Zone of skin (tissue), 1 donor: ENCODE data around the genes GRB2, TMEM94 and SMIM5.

DNA sequence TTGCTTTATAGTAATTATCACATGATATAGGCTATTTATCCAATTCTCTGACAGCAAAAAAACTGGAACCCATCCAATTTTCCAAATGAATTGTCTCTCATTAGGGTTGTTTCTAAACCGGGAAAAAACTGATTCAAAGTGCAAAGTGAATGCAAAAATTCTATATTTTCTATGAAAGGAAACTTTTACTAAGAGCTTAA lies 5.5 kb upstream of the NT5C start:
- RRBS, result no CpG with 5 or more reads among the region's 1 CpG

DNA sequence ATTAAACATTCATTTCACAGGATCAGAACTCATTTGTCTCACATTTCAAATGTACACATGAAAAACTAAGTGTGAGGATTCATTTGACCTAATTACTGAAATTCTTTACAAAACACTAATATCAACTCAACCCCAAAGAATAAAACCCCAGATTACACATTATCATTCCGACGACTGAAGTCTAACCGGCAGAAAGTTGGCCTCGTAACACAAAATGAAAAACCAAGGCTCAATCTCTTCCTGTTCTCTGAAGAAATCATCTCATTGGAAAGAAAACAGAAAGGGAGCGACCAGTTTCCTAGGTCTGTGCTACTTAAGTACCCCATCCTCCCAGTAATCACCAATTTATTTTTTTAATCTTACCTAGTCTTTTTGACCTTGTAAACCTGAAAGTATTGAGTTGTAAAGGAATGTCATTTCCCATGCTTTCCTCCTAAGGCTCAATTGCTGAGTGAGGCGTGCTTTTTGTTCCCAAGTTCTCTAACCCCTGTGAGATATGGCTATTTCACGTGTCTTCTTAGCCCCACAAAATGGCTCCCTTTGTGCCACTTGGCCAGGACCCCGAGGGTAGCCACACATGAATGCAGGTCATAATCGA lies 1.7 kb downstream of the JPT1 start:
- RRBS, result no CpG with 5 or more reads among the region's 9 CpGs

GRCh38 chr17:75254061-75254790 lies 7.2 kb downstream of the GGA3 start:
- RRBS, result no CpG with 5 or more reads among the region's 16 CpGs

DNA sequence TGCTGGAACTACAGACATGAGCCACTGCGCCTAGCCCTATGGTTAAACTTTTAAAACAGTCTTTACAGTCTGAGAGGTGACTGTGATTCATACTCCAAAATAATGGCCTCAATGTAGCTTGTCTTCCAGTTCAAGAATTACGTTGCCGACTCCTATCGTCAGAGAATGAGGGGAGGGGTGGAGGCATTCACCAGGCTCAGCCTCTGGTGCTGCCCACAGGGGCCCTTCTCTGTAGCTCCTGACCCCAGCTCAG lies 1.3 kb downstream of the MIF4GD start:
- RRBS, result no CpG with 5 or more reads among the region's 4 CpGs

- RRBS, result no CpG with 5 or more reads among the region's 14 CpGs
These were observed 24.5 kb upstream of the SLC25A19 start for GRCh38 chr17:75313588-75314318.

GRCh38 chr17:75316441-75316984 lies 27.3 kb upstream of the SLC25A19 start:
- RRBS, result no CpG with 5 or more reads among the region's 4 CpGs

DNA sequence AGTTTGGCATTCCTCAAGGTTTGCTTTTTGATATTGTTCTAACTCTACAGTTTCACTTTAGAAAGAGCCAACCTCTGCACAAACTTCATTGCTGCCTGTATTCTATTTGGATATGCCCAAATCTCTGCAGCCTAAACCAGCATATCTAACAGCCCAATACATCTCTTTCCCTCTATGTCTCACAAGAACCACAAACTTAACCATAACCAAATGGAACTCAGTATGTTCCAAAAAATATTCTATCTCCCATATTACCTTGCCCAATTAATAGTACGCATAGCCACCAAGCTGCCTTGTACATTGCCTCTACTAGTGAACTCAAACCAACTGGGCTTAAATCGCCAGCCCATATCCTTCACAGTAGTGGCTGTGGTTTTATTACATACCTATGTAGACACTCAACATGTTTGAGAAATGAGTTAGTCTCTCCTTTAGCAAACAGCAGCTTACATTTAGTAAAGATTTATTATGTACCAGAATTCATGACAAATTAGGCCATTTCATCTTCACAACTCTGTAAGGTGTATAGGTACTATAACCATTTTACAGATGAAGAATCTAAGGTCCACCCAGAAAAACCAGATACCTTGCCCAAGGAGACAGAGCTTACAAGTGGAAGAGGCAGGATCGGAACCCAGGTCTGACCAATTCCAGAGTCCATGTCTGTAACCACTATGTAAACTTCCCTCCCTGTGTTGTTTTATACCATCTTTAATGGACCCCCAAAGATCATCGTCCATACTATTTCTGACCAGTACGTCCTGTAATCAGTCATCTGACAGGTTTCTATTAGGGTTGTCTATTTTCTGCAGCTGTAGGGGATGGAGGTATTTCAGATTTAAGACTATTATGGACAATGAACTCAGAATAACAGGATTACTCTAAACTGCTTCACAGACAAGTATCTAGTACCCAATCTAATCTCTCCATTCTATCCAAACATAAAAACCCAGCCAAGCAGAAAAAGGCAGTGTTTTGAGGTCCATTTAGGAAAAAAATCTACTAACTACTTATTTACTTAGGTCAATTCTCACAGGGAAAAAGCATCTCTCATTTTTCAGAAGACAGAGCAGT lies 41.2 kb downstream of the GRB2 start:
- RRBS, result no CpG with 5 or more reads among the region's 5 CpGs

- RRBS, result 1% methylated on average over 36 of the region's 65 CpGs
These were observed at the start of gene GRB2 for GRCh38 chr17:75405387-75405947. Gene GRB2, minus strand, starts transcription at chr17:75405678.

GRCh38 chr17:75456314-75456767 lies at the start of gene TMEM94:
Gene TMEM94, plus strand, starts transcription at chr17:75456635.
- RRBS, result 2% methylated on average over 9 of the region's 28 CpGs

DNA sequence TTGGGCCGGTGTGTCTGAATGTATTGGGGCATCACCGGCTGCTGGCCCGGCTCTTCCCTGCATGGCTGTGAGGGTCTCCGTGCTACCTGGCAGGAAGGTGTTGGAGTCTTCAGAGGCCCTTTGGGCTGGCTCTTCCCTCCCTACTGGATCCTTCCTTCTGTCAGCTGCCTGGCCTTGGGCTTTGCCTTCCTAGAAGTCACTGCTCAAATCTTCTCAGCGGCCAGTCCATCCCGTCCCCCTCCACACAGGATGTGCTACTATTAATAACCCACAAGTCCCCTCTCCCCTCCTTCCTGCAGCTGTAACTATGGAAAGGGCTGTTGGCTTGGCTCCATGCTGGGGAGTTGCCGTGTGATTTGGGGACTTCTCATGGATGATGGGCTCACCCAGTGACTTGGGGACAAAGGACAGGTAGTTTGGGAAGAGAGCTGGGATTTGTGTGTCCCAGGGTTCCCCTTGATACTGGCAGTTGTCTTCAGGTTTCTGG lies 19.4 kb downstream of the TMEM94 start:
- RRBS, result no CpG with 5 or more reads among the region's 7 CpGs

DNA sequence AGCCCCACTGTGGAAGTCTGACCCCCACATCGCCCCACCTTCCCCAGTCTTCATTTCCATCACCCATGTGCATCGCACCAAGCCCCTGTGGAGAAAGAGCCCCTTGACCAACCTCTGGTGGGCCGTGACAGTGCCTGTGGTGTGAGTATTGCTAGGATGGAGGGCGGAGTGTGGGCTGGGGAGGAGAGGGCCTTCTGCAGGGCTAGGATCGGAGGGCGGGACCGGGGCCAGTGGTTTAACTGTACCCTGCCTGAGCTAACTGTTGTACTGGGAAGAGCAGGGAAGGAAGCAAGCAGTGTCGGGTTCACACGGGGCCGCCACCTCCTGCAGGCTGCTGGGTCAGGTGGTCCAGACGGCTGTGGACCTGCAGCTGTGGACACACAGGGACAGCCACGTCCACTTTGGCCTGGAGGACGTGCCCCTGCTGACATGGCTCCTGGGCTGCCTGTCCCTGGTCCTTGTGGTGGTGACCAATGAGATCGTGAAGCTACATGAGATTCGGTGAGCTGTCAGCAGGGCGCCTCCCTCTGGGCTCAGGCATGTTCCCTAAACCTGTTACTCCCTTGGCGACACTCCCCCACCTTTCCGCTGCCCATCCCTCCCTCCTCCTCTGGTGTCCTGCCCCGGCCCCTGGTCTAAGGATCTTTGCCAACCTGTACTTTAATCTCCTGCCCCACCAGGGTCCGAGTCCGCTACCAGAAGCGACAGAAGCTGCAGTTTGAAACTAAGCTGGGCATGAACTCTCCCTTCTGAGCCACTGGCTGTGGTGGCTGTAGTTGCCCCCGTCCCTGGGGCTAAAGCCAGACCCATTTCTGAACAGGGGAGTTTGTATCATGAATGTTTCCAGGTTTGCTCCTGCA lies 16.5 kb downstream of the CASKIN2 start:
- RRBS, result no CpG with 5 or more reads among the region's 23 CpGs

- RRBS, result no CpG with 5 or more reads among the region's 25 CpGs
These were observed 12.4 kb downstream of the CASKIN2 start for GRCh38 chr17:75502823-75503446.

DNA sequence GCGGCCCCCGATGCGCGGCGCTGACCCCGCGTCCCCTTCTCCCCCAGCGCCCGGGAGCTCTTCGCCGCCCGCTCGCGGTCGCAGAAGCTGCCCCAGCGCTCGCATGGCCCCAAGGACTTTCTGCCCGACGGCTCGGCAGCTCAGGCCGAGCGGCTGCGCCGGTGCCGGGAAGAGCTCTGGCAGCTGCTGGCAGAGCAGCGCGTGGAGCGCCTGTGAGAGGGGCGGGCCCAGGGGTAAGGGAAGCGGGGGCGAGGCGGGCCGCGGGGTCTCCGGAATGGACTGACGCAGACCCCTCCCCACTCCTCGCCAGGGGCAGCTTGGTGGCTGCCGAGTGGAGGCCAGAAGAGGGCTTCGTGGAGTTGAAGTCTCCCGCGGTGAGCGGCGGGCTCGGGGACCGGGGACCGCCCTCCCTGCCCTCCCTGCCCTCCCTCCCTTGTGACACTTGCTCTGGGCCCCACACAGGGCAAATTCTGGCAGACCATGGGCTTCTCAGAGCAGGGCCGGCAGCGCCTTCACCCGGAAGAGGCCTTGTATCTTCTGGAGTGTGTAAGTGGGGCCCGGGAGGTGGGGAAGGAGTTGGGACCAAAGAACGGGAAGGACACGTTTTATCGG lies 477 bp downstream of the TSEN54 start:
- RRBS, result 1% methylated on average over 45 of the region's 53 CpGs

DNA sequence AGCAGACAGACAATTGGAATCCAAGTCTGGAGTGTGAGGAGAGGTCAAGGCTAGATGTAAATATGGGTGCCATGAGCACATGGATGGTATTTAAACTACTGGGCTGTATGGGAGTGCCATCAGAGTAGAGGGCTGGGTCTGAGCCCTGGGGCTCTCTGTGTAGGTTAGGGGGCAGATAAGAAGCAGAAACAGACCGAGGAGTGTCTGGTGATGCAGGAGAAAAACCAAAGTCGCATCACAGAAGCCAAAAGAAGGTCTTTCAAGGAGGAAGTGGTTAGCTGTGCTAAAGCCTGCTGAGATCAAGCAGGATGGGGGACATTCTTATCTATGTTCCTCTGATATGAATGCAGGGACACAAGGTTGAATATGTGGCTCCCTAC lies 1.9 kb downstream of the TSEN54 start:
- RRBS, result no CpG with 5 or more reads among the region's 2 CpGs

DNA sequence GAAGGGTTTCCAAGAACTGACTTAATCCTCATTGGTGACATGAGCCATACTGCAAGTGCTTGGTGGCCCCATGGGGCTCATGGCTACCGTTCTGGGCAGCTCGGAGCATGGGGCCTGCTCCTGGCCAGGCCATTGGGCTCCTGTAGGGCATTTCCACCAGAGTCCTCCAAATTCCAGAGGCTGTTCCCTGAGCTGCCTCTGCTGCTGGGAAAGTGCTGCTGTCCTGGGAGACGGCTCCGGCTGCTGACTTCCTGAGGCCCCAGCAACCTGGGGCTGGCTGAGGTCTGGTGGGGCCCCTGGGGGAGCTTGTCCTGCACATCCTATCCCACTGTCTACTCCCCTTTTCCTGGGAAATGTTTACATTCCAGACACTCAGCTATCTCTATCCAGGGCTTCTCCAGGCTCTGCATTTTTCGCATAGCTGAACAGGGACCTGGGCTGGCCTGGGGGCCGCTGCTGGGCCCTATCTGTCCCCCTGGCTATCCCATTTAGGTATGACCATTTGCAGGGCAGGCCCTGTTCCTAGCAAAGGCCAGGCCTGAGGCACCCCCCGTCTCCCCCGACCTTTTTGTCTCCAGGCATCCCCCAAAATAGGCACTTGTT lies 27.4 kb downstream of the LLGL2 start:
- RRBS, result no CpG with 5 or more reads among the region's 8 CpGs

DNA sequence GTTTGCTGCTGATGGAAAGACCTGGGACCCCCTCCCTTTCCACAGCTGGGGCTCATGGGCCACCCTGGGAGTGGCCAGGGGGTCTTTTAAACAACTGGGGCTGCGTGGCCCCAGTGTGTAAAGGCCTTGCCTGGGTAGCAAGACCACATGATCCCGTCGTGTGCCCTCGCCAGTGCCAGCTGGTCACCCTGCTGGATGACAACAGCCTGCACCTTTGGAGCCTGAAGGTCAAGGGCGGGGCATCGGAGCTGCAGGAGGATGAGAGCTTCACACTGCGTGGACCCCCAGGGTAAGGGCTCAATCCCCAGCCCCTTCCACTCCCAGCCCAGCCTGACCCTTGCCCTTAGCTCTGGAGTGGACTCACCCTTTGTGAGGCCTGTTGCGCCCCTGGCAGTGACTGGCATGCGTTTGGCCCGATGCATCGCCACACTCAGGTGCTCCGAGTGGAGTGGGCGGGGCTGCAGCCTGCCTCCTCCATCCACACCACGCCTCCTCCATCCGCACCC lies 29.2 kb upstream of the MYO15B start:
- RRBS, result no CpG with 5 or more reads among the region's 15 CpGs

- RRBS, result no CpG with 5 or more reads among the region's 9 CpGs
These were observed 22.5 kb upstream of the MYO15B start for GRCh38 chr17:75565024-75565565.

DNA sequence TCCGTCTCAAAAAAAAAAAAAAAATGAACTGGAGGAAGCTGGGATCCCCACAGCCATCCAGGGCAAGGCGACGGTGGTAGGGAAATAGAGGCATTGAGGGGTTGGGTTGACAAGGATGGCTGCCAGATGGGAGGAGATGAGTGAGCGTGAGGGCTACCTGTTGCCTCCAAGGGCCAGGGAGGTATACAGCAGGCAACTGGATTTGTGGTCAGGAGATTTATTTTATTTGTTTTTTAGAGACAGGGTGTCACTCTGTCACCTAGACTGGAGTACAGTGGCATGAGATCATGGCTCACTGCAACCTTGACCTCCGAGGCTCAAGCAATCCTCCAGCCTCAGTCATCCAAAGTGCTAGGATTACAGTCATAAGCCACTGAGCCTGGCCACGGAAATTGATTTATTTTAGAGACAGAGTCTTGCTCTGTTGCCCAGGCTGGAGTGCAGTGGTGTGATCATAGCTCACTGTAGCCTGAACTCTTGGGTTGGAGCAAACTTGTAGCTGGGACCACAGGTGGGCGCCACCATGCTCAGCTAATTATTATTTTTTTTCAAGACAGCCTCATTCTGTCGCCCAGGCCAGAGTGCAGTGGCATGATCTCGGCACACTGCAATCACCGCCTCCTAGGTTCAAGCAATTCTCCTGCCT lies 9.8 kb upstream of the MYO15B start:
- RRBS, result no CpG with 5 or more reads among the region's 10 CpGs

DNA sequence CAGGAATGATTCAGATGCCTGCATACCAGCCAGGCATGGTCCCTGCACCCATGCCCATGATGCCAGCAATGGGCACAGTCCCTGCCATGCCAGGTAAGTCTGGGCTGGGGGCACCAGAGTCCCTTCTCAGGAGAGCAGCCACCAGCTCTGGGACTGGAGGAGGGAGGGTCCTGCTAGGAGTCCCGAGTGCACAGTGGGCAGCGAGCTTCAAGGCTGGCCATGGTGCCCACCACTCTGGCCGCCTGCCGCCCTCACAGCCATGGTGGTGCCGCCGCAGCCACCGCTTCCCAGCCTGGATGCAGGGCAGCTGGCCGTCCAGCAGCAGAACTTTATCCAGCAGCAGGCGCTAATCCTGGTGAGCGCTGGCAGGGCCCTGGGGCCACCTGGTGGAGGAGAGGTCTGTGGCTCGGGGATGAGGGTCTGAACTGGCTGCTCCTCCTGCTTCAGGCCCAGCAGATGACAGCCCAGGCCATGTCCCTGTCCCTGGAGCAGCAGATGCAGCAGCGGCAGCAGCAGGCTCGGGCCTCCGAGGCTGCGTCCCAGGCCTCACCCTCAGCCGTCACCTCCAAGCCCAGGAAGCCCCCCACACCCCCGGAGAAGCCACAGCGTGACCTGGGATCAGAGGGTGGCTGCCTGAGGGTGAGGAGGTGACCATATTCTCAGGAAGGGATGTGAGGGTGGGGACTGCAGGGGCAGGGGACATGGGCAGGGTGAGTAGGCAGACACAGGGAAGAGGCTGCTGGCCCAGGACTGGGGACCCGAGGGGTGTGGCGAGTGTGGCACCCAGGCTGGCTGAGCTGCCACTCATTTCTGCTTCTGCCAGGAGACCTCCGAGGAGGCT lies 17.8 kb upstream of the SMIM5 start:
- RRBS, result no CpG with 5 or more reads among the region's 21 CpGs

DNA sequence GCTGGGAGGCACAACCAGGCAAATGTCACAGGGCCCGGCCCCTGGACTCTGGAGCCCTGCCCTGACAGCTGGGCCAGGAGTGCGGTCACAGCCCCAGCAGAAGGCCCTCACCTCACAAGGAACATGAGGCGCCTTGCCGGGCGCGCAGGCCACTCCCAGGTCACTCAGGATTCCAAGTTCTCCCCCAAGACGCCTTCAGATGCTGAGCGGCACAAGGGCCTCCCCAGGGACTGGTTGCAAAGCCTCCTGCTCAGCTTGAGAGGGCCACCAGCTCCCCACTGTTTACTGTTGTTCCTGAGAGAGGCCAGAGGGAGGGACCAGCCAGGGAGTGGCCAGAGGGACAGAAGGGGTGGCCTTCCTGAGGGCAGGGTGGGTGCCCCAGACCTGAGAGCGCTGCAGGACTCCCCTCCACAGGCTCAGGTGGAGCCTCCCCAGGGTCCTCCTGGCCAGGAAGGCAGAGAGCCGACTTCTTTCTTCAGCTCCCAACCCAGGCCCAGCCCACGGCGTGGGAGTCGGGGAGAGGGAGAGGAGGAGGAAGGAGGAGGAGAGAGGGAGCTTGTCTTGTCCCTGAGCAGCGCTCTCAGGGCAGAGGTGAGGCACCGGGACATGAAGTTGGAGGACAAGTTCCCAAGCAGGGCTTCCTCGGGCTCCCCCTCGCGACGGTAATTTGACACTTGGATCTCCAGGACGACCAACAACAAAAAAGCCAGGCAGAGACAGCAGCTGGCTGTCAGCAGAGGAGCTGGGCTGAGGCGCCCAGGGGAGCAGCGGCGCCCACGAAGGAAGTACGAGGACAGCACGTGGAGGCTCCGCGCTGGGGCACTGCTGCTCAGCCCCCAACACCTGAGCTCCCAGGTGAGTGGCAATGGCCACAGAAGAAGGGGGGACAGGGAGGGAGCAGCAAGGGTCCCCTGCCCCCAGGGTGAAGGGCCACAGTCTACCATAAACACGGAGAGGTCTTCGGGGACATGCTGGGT lies at the start of gene SMIM5:
Gene SMIM5 (plus strand): TSS at position 87 of the 977 bp plus-strand sequence.
- RRBS, result 19% methylated on average over 3 of the region's 30 CpGs